ENCODE measurements around the genes TIMM44, CERS4, OR7G2, ZNF560 and SHFL.

DNA sequence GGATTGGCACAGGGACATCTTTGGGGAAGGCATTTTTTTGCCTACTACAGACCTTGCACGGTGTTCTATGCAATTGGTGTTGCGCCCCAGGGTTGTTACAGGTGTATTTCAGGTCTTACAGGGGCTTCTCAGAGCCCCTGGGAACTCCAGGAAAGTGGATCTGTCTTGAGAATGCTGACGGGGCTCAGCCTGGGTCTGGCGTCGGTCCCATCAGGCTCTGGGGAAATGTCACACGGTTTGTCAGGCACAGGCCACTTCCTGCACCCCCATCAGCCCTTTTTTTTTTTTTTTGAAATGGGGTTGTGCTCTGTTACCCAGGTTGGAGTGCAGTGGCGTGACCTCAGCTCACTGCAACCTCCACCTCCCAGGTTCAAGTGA is 13.3 kb downstream of the CLEC4G start:
- RRBS = no CpG with 5 or more reads among the region's 7 CpGs

GRCh38 chr19:7851232-7852033 is 21.4 kb downstream of the EVI5L start:
- RRBS = 11% methylated on average over 3 of the region's 24 CpGs

DNA sequence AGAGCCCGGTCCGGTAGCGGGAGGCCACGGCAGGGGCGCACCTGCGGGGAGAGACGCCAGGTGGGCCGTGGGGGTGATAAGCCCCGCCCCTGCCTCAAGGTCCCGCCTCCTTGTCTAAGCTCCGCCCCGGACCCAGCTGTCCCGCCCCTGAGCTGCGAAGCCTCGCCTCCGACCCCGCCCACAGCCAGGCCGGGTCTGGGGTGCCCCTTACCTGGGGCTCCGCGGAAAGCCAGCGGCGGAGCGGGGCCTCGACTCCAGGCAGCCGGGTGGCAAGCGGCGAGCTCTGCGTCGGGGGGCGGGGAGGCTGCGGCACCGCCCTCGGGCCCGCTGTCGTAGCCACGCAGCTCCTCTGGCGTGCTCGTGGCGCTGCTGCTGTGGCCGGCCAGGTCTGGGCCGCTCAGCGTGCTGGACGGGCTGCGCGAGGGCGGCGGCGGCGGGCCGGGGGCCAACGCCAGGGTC is 4.7 kb downstream of the PRR36 start:
- RRBS = 86% methylated on average over 17 of the region's 51 CpGs

GRCh38 chr19:7899508-7900073 is 4.1 kb upstream of the MAP2K7 start:
- RRBS = 60% methylated on average over 5 of the region's 38 CpGs

DNA sequence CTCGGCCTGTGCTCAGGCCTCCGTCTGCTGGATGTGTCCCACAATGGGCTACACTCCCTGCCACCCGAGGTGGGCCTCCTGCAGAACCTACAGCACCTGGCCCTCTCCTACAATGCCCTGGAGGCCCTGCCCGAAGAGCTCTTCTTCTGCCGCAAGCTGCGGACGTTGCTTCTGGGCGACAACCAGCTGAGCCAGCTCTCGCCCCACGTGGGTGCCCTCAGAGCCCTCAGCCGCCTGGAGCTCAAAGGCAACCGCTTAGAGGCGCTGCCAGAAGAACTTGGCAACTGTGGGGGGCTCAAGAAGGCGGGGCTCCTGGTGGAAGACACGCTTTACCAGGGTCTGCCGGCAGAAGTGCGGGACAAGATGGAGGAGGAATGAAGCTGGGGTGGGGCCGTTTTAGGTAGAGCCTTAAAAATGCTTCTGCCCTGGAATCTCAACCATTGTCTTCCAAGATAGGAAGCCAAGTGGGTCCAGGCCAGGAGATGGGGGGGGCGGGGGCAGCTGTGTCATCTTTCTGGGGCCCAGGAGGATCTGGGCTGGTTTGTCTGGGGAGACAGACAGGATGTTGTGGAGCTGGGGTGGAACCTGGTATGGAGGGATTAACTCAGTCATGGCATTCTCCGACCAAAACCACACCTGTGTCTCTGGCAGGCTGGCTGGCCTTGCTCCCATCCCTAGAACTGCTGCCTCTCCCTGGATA is 3.0 kb upstream of the MAP2K7 start:
- RRBS = no CpG with 5 or more reads among the region's 20 CpGs

DNA sequence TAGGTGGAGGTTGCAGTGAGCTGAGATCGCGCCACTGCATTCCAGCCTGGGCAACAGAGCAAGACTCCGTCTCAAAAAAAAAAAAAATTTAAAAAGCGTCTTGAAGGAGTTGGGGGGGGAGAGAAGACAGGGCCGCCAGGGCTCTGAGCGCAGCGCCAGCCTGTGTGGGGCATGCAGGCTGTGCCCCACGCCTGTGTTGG is 3.3 kb downstream of the MAP2K7 start:
- RRBS = no CpG with 5 or more reads among the region's 8 CpGs

DNA sequence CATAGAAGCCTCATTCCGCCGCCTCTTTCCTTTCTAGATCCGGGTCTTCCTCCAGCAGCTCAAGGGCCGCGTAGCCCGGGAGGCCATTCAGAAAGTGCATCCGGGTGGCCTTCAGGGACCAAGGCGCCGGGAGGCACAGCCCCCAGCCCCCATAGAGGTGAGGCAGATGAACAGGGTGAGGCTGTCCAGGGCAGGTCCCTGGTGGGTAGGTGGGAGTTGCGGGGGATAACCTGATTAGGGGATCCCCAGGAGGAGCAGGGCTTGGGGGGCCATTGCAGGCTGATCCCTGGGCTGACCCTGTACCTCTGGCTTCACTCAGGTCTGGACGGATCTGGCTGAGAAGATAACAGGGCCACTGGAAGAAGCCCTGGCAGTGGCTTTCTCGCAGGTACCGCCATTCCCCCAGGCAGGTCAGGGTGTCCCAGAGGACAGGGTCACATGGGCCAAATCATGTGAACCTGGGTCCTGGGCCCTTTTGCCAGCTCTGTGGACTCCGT is 1.3 kb downstream of the SNAPC2 start:
- RRBS = no CpG with 5 or more reads among the region's 14 CpGs

GRCh38 chr19:7943177-7943905 is at the start of gene TIMM44:
TSS of gene TIMM44 (minus strand) at chr19:7943666.
- RRBS = 1% methylated on average over 8 of the region's 57 CpGs

- RRBS = 7% methylated on average over 1 of the region's 16 CpGs
Measured at GRCh38 chr19:8161080-8161706, 11.8 kb upstream of the FBN3 start.

DNA sequence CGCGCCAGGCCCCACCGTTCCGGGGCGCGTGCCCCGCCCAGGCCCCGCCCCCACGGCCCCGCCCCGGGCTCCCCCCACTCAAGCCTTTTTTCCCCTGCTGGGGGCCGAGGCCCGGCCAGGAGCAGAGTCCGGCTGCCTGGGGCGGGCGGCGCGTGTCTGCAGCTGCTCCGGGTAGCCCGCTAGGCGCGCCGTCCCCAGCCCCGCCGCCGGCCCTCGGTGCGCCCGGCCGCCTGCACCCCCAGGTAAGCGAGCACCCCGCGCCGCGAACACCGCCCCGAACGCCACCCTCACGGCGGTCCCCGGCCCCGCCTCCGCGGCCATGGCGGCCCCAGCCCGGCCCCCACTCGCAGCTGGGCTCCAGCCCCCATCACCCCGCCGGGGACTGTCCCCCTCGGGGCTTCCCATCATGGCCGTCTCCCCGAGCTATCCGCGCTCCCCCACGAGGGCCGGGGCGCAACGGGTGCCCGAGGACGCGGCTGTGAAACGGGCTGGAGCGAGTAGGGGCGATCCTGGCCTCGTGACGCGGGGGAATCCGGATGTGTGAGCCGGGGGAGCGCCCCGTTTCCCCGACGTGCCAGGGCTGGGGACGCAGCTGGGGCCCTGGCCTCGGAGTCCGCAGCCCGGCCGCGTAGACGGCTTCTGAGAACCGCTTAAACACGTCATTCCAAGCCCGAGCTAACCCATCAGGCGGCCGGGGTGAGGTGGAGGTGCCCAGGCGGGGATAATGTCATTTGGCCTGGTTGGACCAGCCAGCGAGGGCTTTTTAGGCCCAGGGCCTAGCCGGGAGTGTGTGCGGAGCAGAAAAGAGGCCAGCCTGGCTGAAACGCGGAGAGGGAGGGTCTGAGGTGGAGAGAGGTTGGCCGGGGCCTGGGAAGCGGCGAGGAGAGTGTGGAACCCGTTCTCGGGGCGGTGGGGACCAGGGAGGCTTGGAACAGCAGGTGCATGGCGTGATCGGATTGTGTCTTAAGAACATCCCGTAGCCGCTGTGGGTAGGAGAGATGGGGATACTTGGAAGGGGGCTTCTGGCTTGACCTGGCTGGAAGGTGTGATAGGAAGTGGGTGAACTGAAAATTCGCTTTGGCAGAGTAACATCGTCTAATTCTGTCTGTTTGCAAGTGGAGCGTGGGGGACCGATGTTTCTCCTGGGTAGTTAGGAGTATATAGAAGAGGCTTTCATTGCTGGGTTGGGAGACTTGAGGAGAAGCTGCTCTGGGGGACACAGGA is at the start of gene CERS4:
Gene CERS4, plus strand, starts transcription at position 118 of the 1,224 bp plus-strand sequence.
- RRBS = 11% methylated on average over 75 of the region's 105 CpGs

GRCh38 chr19:8451381-8451822 is 6.6 kb downstream of the HNRNPM start:
- RRBS = no CpG with 5 or more reads among the region's 6 CpGs

DNA sequence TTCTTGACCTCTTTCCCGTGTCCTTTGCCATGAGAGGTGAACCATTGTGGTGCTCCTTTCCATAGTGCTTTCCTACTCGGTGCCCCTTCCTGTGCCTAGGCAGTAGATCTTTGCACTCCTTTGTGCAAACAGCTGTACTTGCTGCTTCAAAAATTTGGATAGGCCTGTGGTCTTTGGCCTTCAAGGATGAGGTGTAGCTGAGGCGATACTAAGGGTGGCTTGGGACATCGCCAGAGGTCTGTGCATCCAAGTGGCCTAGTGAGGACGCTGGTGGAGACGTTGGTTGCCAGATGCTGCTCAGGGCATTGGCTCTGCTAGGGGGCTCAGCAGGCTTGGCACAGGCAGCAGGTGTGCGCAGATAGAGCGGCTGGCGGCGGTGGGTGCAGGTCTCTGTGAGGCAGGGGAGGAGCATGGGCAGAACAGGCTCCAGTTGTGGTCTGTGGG is 21.4 kb downstream of the PRAM1 start:
- RRBS = no CpG with 5 or more reads among the region's 10 CpGs

GRCh38 chr19:8631271-8631819 is 912 bp downstream of the NFILZ start:
- RRBS = no CpG with 5 or more reads among the region's 11 CpGs

DNA sequence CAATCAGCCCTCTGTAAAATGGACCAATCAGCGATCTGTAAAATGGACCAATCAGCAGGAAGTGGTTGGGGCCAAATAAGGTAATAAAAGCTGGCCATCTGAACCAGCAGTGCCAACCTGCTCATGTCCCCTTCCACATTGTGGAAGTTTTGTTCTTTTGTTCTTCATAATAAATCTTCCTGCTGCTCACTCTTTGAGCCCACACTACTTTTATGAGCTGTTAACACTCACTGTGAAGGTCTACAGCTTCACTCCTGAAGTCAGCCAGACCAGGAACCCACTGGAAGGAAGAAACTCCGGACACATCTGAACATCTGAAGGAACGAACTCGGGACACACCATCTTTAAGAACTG is 33.0 kb upstream of the OR1M1 start:
- RRBS = no CpG with 5 or more reads among the region's 4 CpGs

- RRBS = no CpG with 5 or more reads among the region's 9 CpGs
Measured at GRCh38 chr19:9107231-9107823, at the start of gene OR7G2. TSS of gene OR7G2 (minus strand) at chr19:9107475.

DNA sequence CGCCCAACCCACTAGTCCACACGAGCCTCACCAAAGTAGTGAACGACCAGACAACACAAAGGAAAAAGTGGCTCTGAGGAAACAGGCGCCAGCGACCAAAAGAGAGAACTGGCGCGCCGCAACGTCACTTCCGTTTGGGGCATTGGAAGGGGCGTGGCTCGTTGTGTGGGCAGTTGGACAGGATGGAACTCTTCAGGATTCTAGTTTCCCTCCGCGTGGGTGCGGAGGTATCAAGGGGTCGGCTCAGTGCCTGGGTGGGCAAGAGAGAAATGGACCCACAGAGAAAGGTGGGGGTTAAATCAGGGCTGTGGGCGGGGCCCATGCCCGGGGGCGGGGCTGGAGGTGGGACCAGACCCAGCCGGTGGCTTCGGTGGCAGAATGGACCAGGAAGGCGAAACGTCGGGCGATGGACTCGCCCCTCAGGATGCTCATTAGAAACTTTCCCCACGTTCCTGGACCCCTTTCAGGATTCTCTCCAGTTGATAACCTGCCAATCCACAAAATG is at the start of gene ZNF560:
Gene ZNF560, minus strand, starts transcription at position 110 of the 505 bp plus-strand sequence.
- RRBS = no CpG with 5 or more reads among the region's 27 CpGs

DNA sequence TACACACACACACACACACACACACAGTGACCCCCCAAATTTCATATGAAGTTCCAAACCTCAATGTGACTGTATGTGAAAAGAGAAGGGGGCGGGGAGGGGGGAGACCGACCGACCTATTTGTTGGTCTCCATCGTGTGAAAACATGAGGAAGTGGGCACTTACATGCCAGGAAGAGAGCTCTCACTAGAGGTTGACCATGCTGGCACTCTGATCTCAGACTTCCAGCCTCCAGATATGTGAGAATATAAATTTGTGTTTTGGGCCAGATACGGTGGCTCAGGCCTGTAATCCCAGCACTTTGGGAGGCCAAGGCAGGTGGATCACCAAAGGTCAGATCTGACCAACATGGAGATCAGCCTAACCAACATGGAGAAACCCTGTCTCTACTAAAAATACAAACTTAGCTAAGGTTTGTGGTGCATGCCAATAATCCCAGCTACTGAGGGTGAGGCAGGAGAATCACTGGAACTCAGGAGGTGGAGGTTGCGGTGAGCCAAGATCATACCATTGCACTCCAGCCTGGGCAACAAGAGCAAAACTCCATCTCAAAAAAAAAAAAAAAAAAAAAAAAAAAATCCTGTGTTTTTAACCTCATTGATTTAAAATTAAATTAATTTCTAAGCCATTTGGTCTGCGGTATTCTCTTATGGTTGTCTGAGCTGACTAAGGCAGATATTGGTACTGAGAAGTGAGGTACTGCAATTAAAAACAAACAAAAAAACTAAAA is 24.3 kb downstream of the ZNF562 start:
- RRBS = no CpG with 5 or more reads among the region's 7 CpGs

DNA sequence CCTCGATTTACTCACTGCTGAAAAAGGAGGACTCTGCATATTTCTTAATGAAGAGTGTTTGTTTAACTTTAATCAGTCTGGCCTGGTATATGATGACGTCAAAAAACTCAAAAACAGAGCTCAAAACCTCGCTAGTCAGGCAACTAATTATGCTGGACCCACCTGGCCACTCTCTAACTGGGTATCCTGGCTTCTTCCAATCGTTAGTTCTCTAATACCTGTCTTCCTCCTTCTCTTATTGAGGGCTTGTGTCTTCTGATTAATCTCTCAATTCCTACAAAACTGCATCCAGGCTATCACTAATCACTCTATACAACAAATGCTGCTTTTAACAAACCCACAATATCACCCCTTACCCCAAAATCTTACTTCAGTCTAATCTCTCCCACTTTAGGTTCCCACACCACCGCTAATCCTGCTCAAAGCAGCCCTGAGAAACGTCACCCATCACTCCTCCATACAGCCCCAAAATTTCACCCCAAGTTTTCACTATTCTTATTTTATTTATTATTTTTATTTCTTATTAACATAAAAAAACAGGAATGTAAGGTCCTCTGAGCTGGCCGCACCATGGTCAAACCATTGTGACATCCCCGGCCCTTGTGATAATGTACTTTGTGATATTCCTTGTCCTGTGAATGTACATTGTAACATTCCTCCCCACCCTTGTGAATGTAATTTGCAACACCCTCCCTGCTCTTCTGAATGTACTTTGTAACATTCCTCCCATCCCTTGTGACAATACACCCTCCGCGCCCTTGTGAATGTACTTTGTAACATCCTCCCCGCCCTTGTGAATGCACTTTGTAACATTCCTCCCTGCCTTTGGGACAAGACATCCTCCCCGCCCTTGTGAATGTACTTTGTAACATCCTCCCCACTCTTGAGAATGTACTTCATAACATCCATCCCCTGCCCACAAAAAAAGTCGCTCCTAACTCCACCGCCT is 17.4 kb downstream of the ZNF846 start:
- RRBS = no CpG with 5 or more reads among the region's 14 CpGs

DNA sequence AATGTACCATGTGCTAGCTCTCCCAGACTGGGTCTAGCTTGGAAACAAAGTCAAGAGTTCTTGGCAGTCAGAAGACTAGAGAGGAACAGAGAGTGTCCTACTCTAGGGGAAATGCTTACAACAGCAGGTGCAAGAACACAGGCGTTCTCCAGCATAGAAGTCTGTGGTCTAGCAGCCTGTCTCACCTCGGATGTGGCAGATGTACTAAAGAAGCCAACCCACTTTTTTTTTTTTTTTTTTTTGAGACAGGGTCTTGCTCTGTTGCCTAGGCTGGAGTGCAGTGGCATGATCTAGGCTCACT is 31.1 kb downstream of the PIN1 start:
- RRBS = no CpG with 5 or more reads among the region's 2 CpGs

GRCh38 chr19:10085901-10086532 is at the start of gene SHFL:
TSS of gene SHFL (plus strand) at chr19:10086317.
- RRBS = 4% methylated on average over 9 of the region's 71 CpGs